ENCODE data around the genes DCTD and ING2.

GRCh38 chr4:182143622-182144625 is 99.3 kb upstream of the TENM3 start:
- RRBS, result 1% methylated on average over 49 of the region's 93 CpGs
CAGE:
- cytosol, long polyA plus RNA, result start-site peak on the plus strand at chr4:182143899-182144070, 43 and 57 reads in 2 replicates
- long polyA plus RNA, result start-site peak on the plus strand at chr4:182143916-182144117, 56 and 23 reads in 2 replicates
- nucleus, long polyA plus RNA, result start-site peak on the plus strand at chr4:182143902-182144064, 251 and 193 reads in 2 replicates

- RRBS, result no CpG with 5 or more reads among the region's 21 CpGs
CAGE:
- cytosol, long polyA plus RNA, result no peak
- long polyA plus RNA, result no peak
- nucleus, long polyA plus RNA, result no peak
Measured at GRCh38 chr4:182917050-182917202, 260 bp downstream of the DCTD start.

GRCh38 chr4:182917203-182918253 is at the start of gene DCTD:
TSS of gene DCTD (minus strand) at chr4:182917386.
- RRBS, result 1% methylated on average over 58 of the region's 110 CpGs
CAGE:
- cytosol, long polyA plus RNA, result start-site peak on the minus strand at chr4:182917301-182917414, 2,446 and 4,763 reads in 2 replicates
- long polyA plus RNA, result start-site peak on the minus strand at chr4:182917301-182917402, 2,111 and 3,242 reads in 2 replicates
- nucleus, long polyA plus RNA, result start-site peak on the minus strand at chr4:182917301-182917379, 424 and 322 reads in 2 replicates

DNA sequence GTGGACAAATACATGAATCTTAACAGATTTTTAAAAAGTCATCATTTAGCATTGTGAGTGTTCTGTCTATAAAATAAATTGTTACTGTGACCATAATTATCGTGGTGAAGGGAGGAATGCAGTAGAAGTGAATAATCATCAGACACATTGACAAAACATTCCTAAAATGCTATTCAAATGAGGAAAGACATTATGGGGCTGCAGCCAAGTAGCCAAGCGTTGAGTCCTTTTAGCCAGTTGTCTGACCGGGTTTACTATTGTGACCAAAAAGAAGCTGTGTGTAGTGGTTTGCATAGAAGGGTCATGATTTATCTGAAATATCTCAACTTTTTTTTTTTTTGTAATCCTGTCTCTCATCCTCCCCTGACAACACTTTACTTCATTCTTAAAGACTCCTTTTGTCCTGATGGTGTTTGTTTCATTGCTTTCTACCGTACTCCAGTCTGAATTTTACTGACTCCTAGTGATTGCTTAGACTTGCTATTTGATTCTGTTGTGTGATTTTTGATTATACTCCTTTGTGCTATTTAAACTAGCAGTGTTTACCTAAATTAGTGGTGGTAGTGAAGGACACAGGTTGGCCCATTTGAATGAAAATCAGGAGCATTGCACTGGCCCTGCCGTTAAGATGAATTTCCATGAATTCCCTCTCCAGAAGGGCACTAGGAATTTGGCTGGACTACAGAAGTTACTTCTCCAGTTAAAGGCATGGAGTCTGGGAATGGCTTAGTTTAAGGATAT is 19.7 kb downstream of the WWC2 start:
- RRBS, result no CpG with 5 or more reads among the region's 5 CpGs
CAGE:
- cytosol, long polyA plus RNA, result no peak
- long polyA plus RNA, result no peak
- nucleus, long polyA plus RNA, result no peak

GRCh38 chr4:183166886-183167396 is 67.9 kb downstream of the WWC2 start:
- RRBS, result no CpG with 5 or more reads among the region's 5 CpGs
CAGE:
- cytosol, long polyA plus RNA, result no peak
- long polyA plus RNA, result no peak
- nucleus, long polyA plus RNA, result no peak

DNA sequence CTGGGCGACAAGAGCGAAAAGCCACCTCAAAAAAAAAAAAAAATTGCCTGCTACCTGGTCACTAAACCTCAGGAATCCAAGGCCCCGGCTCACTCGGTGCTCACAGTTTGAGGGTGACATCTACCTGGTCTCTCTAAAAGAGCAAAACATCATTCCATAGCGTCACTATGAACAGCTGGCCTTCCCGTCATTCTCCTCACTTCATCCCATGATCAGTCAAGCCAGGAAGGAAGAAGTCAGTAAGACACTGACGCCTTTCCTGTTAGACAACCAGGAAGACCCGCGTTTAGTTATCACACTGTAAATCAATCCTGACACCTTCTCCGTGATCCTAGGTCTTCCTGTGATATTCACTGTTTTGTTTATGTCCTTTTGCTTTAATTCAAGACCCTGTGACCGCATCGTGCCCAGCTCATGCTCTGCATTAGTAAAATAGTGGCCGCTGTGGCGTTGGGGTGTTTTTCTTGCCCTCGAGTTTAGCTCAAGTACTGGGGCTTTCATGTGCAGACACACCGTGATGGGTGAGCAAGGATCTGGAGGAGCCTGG is 31.6 kb upstream of the CDKN2AIP start:
- RRBS, result no CpG with 5 or more reads among the region's 16 CpGs
CAGE:
- cytosol, long polyA plus RNA, result no peak
- long polyA plus RNA, result no peak
- nucleus, long polyA plus RNA, result no peak

DNA sequence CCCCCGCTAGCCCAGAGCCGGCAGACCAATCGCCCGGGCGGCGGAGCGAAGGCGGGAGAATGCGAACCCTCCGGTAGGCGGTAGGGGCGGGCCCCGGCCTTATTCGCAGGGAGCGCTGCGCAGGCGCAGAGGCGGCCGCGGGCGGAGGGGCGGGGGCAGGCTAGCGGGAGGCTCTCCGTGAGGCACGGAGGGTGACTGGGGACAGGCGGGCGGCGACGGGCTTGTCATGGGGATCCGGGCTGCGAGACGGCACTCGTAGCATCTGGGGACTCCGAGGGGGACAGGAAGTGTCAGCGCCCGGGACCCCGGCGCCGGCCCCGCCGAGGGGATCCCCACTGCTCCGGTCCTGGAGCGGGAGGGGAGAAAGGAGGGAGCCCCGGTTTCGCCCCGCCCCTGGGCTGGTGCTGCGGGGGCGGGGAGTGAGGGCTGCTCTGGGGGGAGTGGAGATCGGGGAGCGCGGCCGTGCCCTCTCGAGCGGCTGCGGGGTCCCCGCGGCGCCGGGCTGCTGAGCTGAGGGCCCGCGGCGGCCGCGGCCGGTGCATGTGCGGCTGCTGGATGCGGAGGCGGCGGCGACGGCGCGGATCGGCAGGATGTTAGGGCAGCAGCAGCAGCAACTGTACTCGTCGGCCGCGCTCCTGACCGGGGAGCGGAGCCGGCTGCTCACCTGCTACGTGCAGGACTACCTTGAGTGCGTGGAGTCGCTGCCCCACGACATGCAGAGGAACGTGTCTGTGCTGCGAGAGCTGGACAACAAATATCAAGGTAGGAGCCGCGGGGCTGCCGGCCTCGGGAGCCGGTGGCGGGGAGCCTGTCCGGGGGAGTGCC is at the start of gene ING2:
Gene ING2 (plus strand): TSS at position 453 of the 825 bp plus-strand sequence.
- RRBS, result 3% methylated on average over 34 of the region's 94 CpGs
CAGE:
- cytosol, long polyA plus RNA, result no peak
- long polyA plus RNA, result no peak
- nucleus, long polyA plus RNA, result no peak

- RRBS, result no CpG with 5 or more reads among the region's 17 CpGs
CAGE:
- cytosol, long polyA plus RNA, result no peak
- long polyA plus RNA, result no peak
- nucleus, long polyA plus RNA, result no peak
Measured at GRCh38 chr4:183552186-183552814, 47.4 kb downstream of the ING2 start.

DNA sequence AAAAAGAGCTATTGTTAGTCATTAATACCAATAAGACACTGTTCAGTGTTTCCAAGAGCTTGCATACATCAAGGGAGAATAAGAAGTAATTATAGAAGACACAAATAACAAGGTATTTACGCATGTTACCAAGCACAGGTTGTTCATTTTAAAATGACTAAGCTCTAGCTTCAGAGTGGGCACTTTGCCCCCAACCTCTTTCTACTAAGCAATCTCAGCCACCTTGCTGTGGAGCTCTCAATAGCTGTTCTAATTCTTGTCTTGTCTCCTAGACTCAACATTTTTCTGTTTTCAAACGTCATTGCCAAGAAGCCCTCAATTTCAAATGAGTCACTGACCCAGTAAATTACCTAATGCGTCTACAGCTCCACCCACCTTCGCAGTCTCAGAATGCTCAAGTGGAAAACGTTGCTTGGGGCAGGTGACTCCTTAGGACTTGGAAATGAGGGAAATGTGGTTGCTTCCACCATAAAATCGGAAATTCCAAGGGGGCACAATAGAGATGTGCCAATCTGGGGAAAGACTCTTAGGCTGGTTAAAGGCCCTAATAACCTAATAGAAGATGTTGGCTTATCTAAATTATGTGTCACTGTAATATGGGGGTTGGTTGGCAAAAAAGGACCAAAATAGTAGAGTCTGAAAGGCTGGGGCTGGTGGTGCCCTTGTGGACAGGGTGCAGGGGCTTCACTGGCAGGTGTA is 59.0 kb downstream of the ING2 start:
- RRBS, result no CpG with 5 or more reads among the region's 6 CpGs
CAGE:
- cytosol, long polyA plus RNA, result no peak
- long polyA plus RNA, result no peak
- nucleus, long polyA plus RNA, result no peak

- RRBS, result no CpG with 5 or more reads among the region's 5 CpGs
CAGE:
- cytosol, long polyA plus RNA, result no peak
- long polyA plus RNA, result no peak
- nucleus, long polyA plus RNA, result no peak
Measured at GRCh38 chr4:183635813-183636176, 23.2 kb downstream of the RWDD4 start.

DNA sequence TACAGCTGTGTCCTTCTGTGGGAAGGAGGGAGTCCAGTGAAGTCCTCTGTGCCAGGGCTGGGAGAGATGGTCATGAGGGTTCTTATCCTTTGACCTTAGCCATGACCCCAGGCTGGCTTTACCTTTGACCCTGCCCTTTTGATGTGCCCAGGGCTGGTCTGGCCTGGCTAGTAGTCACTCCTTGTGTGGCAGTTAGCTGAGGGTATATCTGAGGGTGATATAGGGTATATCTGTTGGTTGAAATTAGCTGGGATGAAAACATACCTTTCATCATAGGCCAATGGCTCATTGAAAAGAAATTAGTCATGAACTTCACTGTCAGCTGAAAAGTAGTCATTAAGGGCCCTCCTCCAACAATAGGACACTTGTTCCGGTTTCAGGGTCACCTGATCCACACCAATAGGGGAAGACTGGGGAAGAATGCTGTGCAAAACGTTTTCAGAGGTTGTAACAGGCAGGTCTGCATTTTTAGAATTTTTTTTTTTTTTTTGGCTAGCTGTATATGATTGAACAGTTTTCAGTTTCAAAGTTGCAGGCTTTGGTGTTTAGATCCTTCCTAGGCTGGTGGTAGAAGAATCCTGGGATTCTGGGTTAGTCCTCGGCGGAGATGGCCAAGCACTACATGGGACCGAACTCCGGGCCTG is 74.6 kb upstream of the STOX2 start:
- RRBS, result no CpG with 5 or more reads among the region's 6 CpGs
CAGE:
- cytosol, long polyA plus RNA, result no peak
- long polyA plus RNA, result no peak
- nucleus, long polyA plus RNA, result no peak

- RRBS, result no CpG with 5 or more reads among the region's 10 CpGs
CAGE:
- cytosol, long polyA plus RNA, result no peak
- long polyA plus RNA, result no peak
- nucleus, long polyA plus RNA, result no peak
Measured at GRCh38 chr4:183959616-183960392, 54.7 kb downstream of the STOX2 start.

DNA sequence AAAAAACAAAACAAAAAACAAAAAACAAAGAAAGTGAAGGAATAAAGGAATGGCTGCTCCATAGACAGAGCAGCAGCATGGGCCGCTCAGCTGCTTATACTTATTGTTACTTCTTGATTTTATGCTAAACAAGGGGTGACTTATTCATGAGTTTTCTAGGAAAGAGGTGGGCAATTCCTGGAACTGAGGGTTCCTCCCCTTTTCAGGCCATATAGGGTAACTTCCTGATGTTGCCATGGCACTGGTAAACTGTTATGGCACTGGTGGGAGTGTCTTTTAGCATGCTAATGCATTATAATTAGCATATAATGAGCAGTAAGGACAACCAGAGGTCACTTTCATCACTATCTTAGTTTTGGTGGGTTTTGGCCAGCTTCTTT is 121.7 kb upstream of the ENPP6 start:
- RRBS, result no CpG with 5 or more reads among the region's 1 CpG
CAGE:
- cytosol, long polyA plus RNA, result no peak
- long polyA plus RNA, result no peak
- nucleus, long polyA plus RNA, result no peak

GRCh38 chr4:184386999-184387863 is 87.1 kb downstream of the IRF2 start:
- RRBS, result no CpG with 5 or more reads among the region's 15 CpGs
CAGE:
- cytosol, long polyA plus RNA, result no peak
- long polyA plus RNA, result no peak
- nucleus, long polyA plus RNA, result no peak

DNA sequence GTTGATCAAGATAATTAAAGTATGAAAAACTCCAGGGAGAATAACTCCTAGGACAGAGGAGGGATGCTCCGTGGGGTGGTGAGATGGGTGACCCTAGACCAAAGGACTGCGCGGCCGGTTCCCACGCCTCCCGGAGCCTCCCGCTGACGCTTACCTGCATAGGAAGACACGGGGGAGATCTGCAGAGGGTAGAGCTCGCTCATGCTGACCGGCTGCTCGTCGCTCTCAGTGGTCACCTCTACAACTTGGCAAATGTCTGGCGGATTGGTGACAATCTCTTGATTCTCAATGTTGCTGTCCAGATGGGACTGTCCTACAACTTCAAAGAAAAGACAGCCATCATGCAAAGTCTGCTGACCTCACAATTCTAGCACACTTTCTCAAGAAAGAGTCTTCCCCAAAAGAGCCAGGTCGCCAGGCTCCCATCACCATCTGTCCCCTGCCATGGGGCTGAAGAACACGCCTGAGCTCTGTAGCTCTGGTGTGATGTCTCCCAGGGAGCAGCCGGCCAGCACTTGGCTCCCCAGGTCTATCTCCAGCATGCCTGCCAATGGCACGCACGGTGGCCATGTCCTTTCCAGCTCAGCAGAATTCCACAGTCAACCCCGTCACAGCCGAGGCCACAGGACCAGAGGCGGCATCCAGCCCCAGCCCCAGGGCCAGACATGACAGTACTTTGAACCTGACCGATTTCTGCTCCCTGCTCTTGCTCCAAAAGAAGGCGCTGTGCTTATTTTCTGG is 75.4 kb downstream of the IRF2 start:
- RRBS, result 98% methylated on average over 5 of the region's 24 CpGs
CAGE:
- cytosol, long polyA plus RNA, result no peak
- long polyA plus RNA, result no peak
- nucleus, long polyA plus RNA, result no peak

- RRBS, result no CpG with 5 or more reads among the region's 13 CpGs
CAGE:
- cytosol, long polyA plus RNA, result no peak
- long polyA plus RNA, result no peak
- nucleus, long polyA plus RNA, result no peak
Measured at GRCh38 chr4:184745450-184746270, 11.8 kb upstream of the CENPU start.

- RRBS, result no CpG with 5 or more reads among the region's 5 CpGs
CAGE:
- cytosol, long polyA plus RNA, result no peak
- long polyA plus RNA, result no peak
- nucleus, long polyA plus RNA, result no peak
Measured at GRCh38 chr4:184752960-184753530, 19.1 kb upstream of the CENPU start.

DNA sequence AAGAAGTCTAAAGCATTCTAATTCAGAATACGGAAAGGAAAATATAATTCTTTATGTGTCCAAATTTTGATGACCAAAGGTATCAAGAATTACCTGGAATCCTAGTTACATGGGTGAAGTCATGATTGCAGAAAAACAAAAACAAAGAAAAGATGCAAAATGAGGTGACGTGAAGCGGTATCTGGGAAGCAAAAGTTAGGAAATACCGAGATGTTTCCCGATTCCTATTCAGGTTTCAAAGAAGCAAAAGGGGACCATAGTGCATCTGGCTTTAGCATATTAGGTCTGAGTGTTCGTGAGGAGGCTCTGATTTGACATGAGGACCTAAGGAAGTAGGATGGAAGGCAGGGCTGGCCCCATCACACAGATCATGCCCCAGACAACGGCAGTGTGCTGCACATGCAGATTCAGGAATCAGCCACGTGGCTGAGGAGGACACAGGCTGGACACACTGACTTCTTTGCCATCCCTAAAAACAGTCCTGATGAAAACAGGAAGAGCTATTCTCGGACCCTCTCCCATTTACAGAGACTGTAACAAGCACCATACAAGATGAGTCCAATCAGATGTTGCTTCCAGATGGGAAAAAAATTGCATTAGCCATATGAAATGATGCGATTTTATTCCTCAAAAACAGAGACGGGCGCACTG is 41.3 kb downstream of the ACSL1 start:
- RRBS, result no CpG with 5 or more reads among the region's 12 CpGs
CAGE:
- cytosol, long polyA plus RNA, result no peak
- long polyA plus RNA, result no peak
- nucleus, long polyA plus RNA, result no peak

- RRBS, result no CpG with 5 or more reads among the region's 19 CpGs
CAGE:
- cytosol, long polyA plus RNA, result no peak
- long polyA plus RNA, result no peak
- nucleus, long polyA plus RNA, result no peak
Measured at GRCh38 chr4:184794549-184795523, 30.9 kb downstream of the ACSL1 start.

GRCh38 chr4:184803240-184803801 is 22.4 kb downstream of the ACSL1 start:
- RRBS, result 98% methylated on average over 3 of the region's 21 CpGs
CAGE:
- cytosol, long polyA plus RNA, result no peak
- long polyA plus RNA, result no peak
- nucleus, long polyA plus RNA, result no peak

Data from IMR-90 (cell line).